Heart (tissue), 3 donors: ENCODE data around the gene EIF3CL.

DNA sequence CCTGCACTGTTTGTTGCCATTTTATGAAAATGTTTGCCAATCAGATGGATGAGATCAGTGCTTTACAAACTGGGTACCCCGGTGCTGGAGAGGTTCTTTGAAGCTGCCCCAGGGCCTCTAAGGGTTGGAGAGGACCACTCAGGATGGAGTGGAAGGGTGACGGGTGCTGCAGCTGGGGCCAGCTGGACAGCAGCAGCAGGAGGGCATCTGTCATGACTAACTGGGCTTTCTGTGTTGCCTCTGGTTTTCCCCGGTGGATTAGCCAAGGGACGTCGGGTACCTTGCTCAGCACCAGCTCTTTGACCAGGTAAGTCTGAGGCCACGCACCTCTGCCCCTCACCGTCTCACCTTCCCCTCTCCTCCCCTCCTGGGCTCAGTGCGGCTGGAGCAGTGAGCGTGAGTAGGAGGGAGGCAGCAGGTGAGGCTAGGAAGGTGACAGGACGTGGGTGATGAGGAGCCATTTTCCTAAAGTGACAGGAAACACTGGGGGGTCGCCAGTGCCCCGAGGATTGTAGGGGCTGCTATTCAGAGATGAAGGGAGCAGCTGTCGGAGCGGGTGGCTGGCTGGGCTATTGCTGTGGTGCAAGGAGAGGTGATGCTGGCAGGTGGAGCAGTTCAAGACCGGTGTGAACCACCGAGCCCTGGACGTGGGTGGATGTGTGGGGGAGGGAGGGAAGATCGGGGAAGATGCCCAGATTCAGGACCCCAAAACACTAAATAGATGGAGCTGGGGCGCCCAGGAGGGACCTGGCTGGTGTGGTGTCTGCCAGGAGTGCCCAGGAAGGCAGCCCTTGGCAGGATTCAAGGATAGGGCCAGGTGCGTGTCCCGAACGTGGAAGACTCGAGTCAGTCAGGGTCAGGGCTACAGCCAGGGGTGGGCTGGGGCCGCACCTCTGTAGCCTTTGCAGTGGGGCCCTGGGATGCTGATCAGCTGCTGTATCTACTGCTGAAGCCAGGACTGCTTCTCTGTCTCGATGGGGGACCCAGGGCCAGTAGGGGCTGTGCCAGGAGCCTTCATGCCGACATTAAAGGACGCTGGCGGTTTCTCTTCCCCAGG, 12.7 kb downstream of the KDM8 start:
- RAMPAGE, long total RNA, 2 experiments: no peak in any of the 2 experiments

GRCh38 chr16:27228538-27229825, 25.7 kb downstream of the KDM8 start:
- RAMPAGE, long total RNA, 2 experiments: no peak in any of the 2 experiments

- RAMPAGE, long total RNA, 2 experiments: no peak in any of the 2 experiments
Measured at GRCh38 chr16:27353545-27354329, 40.0 kb downstream of the IL4R start.

- RAMPAGE, long total RNA, 2 experiments: no peak in any of the 2 experiments
Measured at GRCh38 chr16:27448532-27448740, 46.5 kb downstream of the IL21R start.

- RAMPAGE, long total RNA, 2 experiments: no peak in any of the 2 experiments
Measured at GRCh38 chr16:27517950-27518601, 31.6 kb downstream of the GTF3C1 start.

- RAMPAGE, long total RNA, 2 experiments: no peak in any of the 2 experiments
Measured at GRCh38 chr16:27701596-27701861, 151.6 kb downstream of the KATNIP start.

- RAMPAGE, long total RNA, 2 experiments: no peak in any of the 2 experiments
Measured at GRCh38 chr16:27721356-27722056, 171.6 kb downstream of the KATNIP start.

DNA sequence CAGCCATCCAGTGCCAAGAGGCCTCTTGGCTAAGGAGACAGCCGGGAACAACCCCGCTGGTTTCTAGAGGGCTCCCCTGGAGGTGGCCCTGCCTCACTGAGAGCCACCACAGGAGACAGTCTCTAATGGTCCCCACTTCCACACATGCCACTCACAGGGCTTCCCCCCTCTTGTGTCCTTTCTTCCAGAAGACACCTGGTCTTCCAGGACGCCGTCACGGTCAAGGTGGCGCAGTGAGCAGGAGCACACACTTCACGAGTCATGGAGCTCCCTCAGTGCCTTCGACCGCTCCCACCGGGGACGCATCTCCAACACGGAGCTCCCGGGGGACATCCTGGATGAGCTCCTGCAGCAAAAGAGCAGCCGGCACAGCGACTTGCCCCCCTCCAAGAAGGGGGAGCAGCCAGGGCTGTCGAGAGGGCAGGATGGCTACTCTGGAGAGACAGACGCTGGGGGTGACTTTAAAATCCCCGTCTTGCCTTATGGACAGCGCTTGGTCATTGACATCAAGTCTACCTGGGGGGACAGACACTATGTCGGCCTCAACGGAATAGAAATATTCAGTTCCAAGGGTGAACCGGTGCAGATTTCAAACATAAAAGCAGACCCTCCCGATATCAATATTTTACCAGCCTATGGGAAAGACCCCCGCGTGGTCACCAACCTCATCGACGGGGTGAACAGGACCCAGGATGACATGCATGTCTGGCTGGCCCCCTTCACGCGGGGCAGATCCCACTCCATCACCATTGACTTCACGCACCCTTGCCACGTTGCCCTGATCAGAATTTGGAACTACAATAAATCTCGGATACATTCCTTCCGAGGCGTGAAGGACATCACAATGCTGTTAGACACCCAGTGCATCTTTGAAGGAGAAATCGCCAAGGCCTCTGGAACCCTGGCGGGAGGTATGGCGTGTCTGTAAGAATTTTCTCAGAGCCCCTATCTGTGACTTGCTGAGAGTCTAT, 199.7 kb downstream of the KATNIP start:
- RAMPAGE, long total RNA, 2 experiments: no peak in any of the 2 experiments

GRCh38 chr16:28107272-28107895, 43.9 kb upstream of the GSG1L start:
- RAMPAGE, long total RNA, 2 experiments: no peak in any of the 2 experiments

DNA sequence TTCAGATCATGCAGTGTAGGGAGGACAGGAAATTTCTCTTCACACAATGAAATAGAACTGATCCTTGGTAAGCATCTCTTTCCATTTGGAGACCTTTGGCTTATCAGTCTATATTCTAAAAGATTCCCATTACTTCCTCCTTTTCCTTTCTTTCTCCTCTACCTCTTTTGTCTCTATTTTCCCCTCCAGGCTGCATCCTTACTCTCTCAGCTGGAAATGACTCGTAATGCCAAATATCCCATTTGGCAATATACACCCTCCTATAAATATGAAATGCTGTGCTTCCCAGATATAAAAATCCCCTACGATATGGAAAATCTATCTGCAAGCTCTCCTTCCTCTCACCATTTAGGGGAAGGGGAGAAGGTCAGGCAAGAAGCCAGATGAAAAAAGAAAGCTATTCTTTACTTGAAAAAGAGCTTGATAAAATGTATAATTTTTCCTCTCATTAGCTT, 40.0 kb downstream of the XPO6 start:
- RAMPAGE, long total RNA, 2 experiments: no peak in any of the 2 experiments

DNA sequence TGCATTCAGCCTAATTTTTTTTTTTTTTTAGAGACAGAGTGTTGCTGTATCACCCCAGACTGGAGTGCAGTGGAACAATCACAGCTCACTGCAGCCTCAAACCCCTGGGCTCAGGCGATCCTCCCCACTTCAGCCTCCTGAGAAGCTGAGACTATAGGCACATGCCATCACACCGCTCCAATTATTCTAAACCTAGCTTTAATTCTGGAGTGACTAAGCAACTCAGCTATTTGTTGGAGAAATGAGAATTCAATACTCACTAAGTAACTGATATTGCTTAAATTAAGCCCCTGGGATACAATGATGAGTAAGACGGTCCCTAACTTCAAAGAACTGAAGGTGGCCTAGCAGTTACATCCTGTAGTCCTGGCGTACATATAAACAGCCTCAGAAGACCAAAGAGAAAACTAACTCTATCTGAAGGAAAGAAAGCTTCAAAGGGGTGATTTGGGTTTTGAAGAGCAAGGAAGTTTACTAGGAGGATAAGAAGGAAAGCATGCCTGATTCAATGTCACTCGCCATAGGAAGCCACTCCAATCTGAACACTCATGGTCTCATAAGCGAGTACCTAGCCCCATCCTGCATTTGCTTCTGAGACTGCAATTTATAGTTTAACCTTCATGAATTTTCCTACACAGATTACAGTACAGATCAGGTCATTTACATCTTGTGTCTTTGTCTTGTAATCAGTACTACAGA, 25.0 kb downstream of the XPO6 start:
- RAMPAGE, long total RNA, 2 experiments: no peak in any of the 2 experiments

GRCh38 chr16:28258348-28258885, 33.9 kb upstream of the SBK1 start:
- RAMPAGE, long total RNA, 2 experiments: start-site peak on the plus strand in 1 of 2 experiments, at chr16:28258680-28258716 at its widest, 60 reads per replicate

DNA sequence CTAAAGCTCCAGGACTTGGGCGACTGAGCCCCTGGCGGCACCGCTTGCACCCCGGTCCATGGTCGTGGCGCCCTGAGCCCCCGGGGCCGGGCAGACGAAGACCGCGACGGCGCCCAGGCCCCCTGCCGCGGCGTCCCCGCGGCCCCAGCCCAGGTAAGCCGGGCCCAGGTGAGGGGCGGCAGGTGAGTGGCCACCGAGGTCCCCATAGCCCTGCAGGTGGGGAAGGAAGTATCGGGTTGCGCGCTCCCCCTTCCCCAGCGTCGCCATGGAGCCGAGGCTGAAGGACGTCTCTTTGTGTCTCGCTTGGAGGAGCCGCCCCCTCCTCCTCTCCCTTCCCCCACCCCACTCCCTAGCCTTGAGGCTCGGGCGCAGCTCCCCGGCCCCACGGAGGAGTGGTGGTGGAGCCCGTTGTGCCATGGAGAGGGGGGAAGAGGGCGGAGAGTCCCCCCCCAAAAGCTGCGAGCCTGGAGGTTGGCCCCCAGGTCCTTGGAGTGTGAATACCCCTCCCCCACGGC, 880 bp downstream of the SBK1 start:
- RAMPAGE, long total RNA, 2 experiments: no peak in any of the 2 experiments

GRCh38 chr16:28293663-28294157, 1.4 kb downstream of the SBK1 start:
- RAMPAGE, long total RNA, 2 experiments: no peak in any of the 2 experiments

DNA sequence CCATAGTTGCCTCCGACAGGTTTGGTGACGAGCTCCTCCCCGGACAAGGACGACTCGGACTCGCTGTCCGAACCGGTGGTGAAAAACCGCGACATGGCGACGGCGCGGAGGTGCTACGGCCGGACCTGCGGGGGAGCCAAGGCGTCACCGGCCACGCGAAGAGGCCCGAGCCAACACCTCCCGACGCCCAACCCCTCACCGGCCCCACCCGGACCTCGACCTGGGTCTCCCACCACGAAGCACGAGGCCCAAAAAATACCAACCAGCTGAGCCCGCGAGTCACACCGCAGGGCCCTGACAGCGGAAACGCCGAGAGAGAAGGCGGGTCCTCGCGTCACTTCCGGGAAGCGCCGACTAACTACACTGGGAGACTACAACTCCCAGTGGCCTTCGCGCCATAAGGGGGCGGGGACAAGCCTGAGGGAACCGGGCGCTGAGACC, at the start of gene EIF3CL:
EIF3CL (minus strand) TSS at position 318 of the 441 bp plus-strand sequence.
- RAMPAGE, long total RNA, 2 experiments: no peak in any of the 2 experiments

DNA sequence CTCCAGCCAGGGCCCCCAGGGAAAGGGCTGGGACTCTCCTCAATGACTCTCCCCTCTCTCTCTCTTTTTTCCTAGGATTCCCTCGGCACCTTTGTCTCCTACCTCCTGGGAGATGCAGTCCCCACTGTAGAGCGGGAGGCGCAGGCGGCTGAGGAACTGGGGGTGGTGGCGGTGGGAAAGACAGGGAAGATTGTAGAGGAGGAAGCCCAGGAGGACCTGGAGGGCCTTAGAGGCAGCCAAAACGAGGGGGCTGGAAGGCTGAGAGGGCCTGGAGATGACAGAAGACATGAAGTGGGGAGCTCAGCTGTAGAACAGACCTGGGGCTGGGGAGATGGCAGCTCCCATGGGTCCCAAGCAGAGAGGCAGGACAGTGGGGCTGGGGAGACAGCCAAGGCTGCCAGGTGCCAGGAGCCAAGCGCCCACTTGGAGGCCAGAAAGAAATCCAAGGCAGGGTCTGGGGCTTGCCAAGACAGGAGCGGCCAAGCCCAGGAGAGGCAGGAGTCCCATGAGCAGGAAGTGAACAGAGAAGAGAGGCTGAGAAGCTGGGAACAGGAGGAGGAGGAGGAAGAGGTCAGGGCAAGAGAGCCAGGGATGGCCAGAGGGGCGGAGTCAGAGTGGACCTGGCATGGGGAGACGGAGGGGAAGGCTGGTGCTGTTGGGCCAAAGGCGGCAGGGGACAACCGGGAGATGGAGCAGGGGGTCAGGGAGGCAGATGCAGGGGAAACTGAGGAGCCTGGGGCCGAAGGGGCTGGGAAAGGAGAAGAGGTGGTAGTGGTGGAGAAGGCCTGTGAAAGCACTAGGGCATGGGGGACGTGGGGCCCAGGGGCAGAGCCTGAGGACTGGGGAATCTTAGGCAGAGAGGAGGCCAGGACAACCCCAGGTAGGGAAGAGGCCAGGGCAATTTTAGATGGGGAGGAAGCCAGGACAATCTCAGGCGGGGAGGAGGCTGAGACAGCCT, 860 bp downstream of the APOBR start:
- RAMPAGE, long total RNA, 2 experiments: start-site peak on the minus strand in 1 of 2 experiments, centred at position 497 of the sequence, 13 reads per replicate

DNA sequence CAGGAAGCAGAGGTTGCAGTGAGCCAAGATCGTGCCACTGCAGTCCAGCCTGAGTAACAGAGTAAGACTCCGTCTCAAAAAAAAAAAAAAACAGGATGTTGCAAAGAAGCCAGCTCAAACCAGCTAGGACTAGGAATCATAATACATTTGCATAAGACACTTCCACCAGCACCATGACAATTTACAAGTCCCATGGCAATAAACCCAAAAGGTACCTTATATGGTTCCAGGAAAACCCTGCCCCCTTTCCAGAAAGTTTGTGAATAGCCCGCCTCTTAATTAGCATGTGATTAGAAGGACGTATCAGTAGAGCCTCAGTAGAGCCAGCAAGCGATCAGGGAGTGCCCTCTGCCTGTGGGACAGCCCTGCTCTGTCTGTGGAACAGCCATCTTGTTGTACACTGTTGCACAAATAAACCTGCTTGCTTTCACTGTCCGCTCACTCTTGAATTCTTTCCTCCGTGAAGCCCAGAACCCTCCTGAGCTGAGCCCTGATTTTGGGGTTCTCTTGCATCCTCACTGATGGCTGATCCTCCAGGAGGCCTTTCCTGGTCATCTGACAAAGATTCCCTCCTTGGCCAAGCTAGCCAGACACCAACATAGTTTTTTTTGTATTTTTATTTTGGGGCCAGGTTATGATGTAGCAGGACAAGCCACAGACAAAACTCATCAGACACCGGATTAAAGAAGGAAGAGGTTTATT, 14.0 kb downstream of the NUPR1 start:
- RAMPAGE, long total RNA, 2 experiments: no peak in any of the 2 experiments

- RAMPAGE, long total RNA, 2 experiments: no peak in any of the 2 experiments
Measured at GRCh38 chr16:28526522-28526857, 12.3 kb downstream of the NUPR1 start.

GRCh38 chr16:28750186-28750558, 38.9 kb downstream of the EIF3C start:
- RAMPAGE, long total RNA, 2 experiments: no peak in any of the 2 experiments

GRCh38 chr16:28825263-28825784, 2.5 kb downstream of the ATXN2L start:
- RAMPAGE, long total RNA, 2 experiments: no peak in any of the 2 experiments